PC-3 (cell line): Measurements from ENCODE around the gene LPIN2.

GRCh38 chr18:182232-182899 lies 24.0 kb downstream of the USP14 start:
- RAMPAGE, long total RNA = no peak

DNA sequence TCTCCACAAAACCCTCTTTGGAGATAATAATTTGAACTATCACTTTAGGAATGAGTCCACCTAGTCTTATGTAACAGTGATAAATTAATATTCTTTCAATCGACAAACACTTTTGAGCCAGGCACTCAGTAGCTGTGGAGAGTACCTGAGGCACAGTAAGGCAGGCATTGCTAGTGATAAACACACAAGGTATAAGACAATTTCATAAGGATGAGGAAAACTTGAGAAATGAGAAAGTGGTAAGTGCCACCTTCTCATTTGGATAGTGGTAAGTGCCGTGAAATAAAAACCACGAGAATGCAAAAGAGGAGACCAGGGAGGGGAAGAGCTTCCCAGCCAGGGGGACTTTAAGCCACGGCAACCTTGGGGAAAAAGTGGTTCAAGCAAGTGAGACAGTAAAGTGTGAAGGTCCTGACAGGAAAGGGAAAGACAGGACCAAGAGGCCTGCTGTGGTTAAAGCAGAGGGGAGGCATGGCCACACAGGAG lies 50.4 kb downstream of the THOC1 start:
- RAMPAGE, long total RNA = no peak

DNA sequence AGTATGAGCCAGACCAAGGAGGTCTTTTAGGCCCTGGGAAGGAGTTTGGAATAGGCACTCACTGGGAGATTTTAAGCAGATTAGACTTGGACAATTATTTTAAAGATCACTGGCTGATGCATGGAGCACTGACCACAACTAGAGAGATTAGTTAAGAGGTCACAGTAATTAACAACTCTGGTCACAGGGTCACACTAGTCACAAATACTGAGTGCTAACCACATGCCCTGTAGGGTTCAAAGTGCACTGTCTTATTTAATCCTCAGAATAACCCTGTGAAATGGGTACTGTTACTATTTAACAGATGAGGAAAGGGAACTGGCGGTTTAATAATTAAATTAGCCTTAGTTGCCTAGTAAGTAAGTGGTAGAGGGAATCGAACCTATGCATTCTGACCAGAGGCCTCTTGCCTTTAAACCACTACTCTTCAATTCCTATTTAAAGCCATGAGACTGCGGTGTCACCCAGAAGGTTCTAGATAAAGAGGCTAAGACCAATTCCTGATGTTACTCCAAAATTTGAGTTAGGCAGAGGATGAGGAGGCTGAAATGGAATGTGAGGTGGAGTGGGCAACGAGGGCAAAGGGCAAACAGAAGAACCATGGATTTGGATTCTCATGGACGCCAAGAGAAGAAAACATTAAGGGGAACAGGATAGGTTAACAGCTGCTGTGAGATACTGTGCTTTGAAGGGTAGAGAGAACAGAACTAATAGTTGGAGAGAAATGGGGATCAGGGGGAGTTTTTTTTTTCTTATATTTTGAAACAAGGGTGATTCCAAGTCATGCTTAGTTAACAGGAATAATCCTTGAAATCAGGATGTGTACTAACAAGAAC lies 49.7 kb downstream of the THOC1 start:
- RAMPAGE, long total RNA = no peak

- RAMPAGE, long total RNA = no peak
Observed at GRCh38 chr18:267185-267915, 497 bp downstream of the THOC1 start.

DNA sequence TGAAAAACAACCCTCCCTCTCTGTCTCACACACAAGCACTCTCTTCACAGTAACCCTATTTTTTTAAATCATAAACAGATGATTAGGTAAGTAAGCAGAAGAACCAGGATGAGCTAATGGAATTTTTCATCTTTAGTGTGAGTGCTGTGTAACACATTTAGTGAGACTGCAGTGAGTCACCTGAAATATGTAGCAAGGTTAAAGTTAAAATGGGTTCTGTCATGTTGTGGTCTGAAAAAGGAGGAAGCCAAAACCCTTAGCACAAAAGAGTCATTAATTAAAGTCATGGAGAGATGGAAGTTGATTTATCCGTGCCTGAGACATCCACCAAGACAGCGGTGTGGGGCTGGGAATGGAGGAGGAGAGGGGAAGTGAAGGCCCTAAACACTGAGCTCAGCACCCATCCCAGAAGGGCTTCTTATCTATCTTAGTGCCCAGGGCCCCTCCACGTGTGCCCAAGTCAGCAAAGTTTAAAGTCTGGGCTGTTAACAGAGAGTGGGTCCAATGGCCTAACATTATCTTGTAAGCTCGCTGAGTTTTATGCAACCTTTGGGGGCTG lies 9.5 kb downstream of the ENOSF1 start:
- RAMPAGE, long total RNA = no peak

GRCh38 chr18:808229-809008 lies 3.6 kb downstream of the YES1 start:
- RAMPAGE, long total RNA = no peak

DNA sequence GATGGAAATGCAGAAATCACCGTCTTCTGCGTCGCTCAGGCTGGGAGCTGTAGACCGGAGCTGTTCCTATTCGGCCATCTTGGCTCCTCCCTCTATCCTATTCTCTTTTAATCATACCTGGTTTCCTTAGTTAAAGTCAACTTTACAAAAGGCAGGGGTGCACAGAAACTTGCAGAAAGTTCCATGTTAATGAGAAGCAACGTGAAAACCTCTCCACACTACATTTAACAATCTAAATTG lies 617.4 kb downstream of the ADCYAP1 start:
- RAMPAGE, long total RNA = no peak

GRCh38 chr18:2056519-2057097 lies 514.7 kb downstream of the METTL4 start:
- RAMPAGE, long total RNA = no peak

DNA sequence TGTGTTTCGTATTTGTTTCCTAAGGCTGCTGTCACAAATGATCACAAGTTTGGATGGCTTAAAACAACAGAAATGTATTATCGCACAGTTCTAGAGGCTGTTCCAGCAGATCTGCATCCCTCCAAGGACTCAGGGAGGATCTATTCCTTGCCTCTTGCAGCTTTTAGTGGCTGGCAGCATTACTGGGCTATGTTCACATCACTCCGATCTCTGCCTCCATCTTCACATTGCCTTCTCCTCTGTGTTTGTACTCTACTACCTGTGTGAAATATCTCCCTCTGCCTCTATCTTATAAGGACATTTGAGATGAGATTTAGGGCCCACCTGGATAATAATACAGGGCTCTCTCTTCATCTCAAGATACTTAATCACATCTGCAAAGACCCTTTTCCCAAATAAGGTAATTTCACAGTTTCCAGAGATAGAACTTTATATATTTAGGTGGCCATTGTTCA lies 19.0 kb downstream of the NDC80 start:
- RAMPAGE, long total RNA = no peak

GRCh38 chr18:2657192-2657498 lies 1.6 kb downstream of the SMCHD1 start:
- RAMPAGE, long total RNA = no peak

DNA sequence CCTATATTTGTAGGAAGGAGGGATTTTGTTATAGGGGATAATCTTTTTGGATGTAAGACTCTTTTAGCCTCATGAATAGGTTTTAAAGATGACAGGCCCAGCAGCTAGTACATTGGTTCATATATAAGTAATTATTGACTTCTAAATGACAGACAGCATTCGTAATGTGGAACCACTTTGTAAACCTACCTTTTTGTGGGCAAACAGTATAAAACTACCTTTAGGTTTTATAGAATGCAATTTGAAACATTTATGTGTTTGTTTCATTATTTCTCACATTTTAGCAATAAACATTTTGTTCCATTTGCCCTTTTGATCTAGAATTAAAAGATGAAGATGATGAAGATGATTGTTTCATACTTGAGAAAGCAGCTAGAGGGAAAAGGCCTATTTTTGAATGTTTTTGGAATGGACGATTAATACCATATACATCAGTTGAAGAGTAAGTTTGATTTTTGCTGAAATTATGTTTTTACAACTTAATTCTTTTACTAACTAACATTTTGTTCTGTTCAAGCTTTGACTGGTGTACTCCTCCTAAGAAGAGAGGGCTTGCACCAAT lies 44.8 kb downstream of the SMCHD1 start:
- RAMPAGE, long total RNA = no peak

DNA sequence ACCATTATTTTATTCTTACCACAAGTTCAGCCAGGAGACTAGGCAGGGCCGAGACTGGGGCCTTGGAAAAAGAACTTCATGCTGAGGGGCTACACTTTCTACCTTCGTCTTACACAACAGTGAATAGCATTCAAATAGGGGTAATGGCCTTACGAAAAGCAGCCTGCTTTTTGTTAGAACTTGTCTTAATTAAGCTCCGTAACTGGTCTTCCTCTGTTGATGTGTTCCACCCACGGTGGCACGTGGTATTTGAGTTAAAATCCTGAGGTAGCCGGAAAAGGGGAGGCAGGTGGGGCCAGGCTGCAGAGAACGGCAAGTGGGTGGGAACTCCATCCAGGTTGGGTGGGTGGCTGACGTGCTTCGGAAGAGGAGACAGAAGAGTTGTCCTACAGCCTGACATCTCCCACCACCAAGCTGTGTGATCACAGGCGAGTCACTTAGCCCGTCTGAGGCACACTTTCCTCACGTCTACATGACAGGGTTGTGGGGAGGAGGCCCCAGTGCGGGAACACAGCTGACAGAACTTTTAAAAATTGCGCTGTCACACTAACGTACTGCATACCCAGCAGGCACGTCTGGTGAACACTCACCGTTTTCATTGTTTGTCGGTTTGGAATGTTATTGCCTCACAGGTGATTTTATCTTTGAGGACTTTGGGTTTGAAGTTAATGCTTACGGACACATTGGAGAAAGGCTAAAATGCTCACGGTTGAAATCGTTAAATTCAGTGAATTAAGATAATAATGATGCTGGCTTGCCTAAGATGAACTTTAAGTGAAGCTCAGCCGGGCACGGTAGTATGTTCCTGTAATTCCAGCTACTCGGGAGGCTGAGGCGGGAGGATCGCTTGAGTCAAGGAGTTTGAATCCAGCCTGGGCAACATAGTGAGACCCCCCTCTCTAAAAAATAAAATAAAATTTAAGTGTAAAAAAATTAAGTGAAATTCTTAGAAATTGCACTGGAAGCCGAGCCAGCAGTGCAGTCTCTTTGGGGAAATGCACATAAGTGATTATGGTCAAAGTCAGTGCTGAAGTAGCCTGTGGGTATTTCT lies 8.8 kb downstream of the EMILIN2 start:
- RAMPAGE, long total RNA = no peak

- RAMPAGE, long total RNA = no peak
Observed at GRCh38 chr18:2901270-2902144, 54.7 kb downstream of the EMILIN2 start.

DNA sequence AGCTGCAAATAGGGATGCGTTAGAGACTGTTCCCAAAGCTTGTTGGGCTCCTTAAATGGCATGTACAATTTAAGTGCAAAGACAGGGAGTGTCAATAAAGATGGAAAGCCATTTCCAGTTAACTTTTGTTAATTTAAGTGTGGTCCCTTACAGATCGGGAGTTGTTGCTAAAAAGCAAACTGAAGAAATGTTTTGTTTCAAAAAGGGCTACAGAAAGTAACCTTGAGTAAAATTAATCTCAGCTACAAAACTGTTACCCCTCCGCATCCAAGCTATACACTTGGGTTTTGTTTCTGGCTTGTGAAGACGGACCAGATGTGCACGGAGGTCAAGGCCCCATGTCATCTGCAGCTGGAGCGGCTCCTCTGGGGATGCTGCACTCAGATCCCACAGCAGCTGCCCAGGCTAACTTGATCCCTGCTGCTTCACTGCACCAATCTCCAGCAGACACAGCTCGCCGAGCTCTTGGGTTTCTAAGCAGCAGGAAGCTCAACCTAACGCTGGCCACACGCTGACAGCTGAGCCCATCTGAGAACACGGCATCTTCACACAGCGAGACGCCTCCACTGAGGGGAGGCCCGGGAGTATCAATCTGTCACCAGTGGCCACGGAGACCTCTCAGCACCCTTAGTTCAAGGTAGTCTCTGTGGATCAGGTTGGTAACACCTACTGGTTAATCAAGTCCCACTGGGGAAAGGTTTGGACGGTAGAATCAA lies 67.3 kb downstream of the EMILIN2 start:
- RAMPAGE, long total RNA = no peak

DNA sequence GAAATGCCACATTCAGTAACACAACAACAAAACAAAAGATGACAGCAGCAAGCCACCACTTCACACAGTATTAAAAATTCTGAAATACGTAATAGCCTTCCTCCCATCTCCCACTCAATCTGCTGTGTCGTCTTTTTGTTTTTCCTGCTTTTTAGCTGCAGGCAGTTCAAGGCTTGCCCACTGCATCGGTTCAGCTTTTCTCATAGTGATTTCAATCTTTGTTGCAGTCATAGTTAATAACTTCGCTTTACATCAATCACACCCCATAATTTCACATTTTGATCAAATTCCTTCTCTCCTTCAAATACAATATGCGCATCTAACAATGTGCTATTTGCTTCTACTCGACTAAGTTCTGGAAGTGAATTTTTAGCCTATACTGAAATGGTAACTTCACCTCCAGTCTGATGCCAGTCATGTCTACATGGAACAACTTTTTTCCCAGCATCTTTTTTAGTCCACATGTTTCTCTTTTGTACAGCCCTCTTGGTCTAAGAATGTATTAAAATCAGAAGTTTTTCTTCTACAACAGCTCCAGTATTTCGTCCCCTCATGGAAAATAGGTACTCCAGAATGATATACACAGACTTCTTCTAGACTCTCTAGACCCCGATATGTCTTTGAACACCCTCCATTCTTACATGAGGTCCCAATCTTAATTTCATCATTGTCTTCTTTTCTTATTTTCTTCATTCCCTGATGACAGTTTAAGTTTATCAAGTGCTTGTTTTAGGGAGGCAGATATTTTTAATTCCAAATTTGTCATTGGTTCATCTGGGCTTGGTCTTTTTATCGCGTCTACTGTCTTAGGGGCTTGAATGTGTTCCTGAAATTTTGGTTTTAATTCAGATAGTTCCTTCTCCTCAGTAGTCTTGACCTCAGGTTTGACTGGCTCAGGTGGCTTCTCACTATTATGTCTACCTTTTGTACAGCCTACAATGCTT lies 67.2 kb downstream of the LPIN2 start:
- RAMPAGE, long total RNA = no peak

DNA sequence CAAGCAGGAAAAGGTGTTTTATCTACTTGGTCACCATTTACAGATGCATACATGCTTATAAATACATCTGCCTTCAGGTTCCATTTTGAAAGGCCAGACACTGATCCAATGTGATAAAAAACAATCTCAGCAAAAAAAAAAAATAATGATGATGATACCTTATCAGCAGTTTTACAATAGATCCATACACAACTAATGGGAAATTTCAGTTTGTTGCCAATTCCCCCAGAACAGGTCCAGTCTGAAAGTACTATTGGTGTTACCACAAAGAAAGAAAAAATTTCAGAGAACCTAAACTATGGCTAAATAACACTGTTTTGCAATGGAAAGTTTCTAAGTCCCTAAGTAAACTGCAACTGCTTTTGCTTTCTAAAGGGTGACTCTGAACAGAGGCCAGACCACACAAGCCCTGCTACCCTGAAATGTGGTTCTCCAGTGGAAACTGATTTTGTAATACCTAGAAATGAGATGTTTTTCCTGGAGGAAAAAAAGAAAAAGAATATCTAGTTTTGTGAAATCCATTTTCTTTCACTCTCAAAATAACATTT lies 54.1 kb downstream of the LPIN2 start:
- RAMPAGE, long total RNA = no peak

DNA sequence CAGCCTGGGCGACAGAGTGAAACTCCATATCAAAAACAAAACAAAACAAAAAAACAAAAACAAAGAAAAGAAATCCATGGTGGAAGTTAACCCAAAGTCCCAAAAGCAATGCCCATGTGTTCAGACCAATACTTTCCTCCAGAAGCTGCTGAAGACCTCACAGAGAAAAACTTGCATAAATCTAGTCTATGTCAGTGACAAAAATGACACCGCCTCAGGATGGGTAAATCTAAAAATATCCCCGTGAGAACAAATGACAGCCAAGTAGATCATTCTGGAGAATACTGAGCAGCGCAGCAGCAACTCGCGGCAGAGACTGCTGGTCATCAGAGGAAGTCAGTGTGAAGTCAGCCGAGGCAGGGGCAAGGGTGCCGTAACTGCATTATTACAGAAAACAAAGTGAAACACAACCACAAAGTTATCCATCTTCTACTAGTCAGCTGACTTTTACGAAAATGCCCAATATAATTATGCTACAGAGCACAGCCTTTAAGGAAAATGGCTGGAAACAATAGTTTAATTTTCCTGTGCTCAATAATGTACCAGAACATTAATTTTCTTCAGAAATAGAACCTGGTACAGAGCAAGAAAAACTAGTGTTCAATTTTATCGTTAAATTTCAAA lies 40.8 kb downstream of the LPIN2 start:
- RAMPAGE, long total RNA = no peak

DNA sequence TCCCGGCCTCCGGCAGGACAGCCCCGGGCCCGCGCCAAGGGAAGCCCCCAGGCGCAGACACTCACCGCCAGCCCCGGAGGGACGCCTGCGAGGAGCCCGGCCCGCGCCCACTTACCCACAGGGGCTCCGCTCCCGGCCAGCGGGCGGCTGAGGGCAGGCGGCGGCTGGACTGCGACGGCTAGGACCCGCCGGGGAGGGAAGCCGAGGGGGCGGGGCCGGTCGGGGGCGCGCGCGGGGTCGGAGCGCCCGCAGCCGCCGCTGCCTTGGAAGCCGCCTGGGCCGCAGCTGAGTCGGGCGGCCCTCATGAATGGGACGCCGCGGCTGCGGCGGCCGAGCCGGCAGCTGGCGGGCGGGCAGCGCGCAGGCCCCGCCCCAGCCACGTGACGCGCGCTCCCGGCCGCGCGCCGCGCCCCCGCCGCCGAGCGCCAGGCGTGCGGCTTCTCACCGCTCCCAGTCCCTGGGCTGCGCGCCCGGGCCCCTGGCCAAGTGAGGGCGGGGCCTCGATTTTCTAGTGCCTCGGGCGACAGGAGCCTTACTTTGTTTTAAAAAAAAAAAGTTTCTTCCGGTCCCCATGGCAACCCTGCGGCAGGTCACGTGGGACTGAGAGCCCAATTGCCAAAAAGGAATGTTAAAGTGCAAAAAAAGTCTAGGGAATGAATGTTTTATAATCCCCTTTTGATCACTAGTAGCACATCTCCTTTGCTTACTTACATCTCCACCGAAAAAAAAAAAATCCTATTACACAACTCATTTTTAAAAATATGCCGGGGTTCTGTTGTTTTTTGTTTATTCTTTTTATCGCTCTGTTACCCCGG lies at the start of gene LPIN2:
Gene LPIN2 (minus strand): TSS at position 173 of the 815 bp plus-strand sequence.
- RAMPAGE, long total RNA = no peak

DNA sequence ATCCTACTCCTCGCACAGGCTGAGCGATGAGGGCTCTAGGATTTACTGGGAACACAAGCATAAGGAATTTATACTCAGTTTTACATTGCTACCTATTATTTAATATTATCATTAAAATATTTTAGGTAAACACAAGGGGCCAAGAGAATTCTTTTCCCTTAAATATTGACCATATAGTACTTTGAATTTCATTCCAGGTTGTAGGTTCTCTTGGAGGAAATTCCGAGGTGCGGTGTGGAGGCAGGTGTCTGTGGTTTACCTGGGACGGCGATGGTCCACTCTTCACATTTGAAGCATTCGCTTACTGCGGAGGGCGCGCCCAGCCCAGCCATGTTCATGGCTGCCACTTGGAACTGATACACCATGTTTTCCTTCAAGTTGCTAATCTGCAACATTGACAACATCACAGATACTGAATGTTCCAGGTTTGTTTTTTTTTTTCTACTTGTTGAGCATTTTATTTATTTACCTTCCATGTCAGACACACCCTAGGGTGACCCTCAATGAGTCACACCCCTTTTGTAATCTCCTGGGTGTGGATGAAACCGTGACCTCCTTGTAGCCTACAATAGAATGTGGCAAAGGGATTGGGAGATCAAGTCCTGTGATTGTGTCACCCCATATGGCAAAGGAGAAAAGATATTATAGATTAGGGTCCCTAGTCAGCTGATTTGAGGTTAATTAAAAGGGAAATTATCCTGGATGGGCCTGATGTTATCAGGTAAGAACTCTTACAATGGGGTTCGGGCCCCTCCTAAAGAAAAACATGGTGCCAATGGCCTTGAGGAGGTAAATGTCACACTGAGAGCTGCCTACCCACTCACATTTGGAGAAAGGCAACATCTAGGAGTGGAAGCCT lies 99.9 kb downstream of the MYOM1 start:
- RAMPAGE, long total RNA = no peak

- RAMPAGE, long total RNA = no peak
Observed at GRCh38 chr18:3218704-3219147, 1.0 kb downstream of the MYOM1 start.